Skin of body (tissue), 2 donors: Measurements from ENCODE around the genes MIPOL1 and KLHL28.

DNA sequence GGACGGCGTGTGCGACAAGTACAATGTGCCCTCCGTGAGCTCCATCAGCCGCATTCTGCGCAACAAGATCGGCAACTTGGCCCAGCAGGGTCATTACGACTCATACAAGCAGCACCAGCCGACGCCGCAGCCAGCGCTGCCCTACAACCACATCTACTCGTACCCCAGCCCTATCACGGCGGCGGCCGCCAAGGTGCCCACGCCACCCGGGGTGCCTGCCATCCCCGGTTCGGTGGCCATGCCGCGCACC, 1.5 kb downstream of the PAX9 start:
- RAMPAGE, long total RNA, result no peak

- RAMPAGE, long total RNA, result no peak
Observed at GRCh38 chr14:37051630-37052078, 120.8 kb downstream of the SLC25A21 start.

- RAMPAGE, long total RNA, result start-site peak on the plus strand at chr14:37197905-37198057, 483 and 54 reads in 2 replicates
Observed at GRCh38 chr14:37197140-37198207, at the start of gene MIPOL1. Gene MIPOL1 (plus strand): TSS chr14:37197937.

- RAMPAGE, long total RNA, result no peak
Observed at GRCh38 chr14:37584217-37584721, 10.8 kb downstream of the FOXA1 start.

GRCh38 chr14:37599245-37600460, 4.2 kb downstream of the TTC6 start:
- RAMPAGE, long total RNA, result no peak

DNA sequence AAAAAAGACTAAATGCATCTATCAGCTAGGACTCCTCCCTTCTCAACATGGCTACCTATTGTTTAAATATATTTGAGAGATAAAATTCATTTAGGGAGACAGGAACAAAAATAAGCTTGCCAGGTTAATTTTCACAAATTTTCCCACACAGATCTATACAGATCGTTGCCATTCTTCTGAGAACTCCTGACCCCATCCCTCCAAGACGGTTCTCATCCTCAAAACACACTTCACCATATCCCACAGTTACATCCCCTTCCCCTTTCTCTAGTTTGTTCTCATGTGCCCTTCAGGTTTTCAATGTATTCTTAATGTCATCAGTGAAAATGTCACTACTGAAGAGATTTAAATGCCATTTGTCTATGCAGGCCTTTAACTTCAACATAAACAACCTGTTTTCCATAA, 197.0 kb downstream of the SEC23A start:
- RAMPAGE, long total RNA, result no peak

DNA sequence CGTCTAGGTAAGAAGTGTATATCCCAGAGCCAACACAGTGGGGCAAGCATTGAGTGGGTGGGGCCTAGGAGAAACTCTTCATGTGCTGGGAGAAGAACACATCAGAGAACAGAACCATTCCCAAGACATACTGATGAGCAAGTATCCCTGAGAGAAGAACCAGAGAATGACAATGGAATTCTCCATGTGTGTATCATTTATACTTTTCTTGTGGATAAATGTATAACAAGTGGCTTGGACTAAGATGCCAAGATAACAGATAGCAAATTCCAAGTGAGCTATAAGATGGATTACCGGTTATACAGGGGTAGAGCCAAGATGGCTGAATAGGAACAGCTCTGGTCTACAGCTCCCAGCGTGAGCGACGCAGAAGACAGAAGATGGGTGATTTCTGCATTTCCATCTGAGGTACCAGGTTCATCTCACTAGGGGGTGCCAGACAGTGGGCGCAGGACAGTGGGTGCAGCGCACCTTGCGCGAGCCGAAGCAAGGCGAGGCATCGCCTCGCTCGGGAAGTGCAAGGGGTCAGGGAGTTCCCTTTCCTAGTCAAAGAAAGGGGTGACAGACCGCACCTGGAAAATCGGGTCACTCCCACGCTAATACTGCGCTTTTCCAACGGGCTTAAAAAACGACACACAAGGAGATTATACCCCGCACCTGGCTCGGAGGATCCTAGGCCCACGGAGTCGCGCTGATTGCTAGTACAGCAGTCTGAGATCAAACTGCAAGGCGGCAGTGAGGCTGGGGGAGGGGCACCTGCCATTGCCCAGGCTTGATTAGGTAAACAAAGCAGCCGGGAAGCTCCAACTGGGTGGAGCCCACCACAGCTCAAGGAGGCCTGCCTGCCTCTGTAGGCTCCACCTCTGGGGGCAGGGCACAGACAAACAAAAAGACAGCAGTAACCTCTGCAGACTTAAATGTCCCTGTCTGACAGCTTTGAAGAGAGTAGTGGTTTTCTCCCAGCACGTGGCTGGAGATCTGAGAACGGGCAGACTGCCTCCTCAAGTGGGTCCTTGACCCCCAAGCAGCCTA, 85.9 kb downstream of the SEC23A start:
- RAMPAGE, long total RNA, result no peak

DNA sequence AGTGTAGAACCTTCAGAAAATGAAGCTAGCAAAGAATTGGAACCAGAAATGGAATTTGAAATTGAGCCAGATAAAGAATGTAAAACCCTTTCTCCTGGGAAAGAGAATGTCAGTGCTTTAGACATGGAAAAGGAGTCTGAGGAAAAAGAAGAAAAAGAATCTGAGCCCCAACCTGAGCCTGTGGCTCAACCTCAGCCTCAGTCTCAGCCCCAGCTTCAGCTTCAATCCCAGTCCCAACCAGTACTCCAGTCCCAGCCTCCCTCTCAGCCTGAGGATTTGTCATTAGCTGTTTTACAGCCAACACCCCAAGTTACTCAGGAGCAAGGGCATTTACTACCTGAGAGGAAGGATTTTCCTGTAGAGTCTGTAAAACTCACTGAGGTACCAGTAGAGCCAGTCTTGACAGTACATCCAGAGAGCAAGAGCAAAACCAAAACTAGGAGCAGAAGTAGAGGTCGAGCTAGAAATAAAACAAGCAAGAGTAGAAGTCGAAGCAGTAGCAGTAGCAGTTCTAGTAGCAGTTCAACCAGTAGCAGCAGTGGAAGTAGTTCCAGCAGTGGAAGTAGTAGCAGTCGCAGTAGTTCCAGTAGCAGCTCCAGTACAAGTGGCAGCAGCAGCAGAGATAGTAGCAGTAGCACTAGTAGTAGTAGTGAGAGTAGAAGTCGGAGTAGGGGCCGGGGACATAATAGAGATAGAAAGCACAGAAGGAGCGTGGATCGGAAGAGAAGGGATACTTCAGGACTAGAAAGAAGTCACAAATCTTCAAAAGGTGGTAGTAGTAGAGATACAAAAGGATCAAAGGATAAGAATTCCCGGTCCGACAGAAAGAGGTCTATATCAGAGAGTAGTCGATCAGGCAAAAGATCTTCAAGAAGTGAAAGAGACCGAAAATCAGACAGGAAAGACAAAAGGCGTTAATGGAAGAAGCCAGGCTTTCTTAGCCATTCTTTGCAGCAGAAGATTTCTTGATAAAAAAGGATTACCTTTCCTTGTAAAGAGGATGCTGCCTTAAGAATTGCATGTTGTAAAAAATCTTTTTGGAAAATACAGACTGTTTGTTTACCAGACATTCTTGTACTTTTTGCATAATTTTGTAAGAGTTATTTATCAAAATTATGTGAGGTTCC, 6.3 kb downstream of the PNN start:
- RAMPAGE, long total RNA, result no peak

- RAMPAGE, long total RNA, result no peak
Observed at GRCh38 chr14:39266999-39268234, 33.7 kb downstream of the MIA2 start.

DNA sequence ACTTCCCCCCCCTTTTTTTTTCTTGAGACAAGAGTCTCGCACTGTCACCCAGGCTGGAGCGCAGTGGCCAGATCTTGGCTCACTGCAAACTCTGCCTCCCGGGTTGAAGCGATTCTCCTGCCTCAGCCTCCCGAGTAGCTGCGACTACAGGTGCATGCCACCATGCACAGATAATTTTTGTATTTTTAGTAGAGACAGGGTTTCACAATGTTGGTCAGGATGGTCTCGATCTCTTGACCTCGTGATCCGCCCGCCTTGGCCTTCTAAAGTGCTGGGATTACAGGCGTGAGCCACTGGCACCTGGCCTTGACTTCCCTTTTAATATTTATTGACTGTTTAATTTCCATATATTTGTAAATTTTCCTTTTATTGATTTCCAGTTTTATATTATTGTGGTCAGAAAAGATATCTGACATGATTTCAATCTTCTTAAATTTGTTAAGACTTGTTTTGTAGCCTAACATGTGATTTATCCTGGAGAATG, 20.7 kb downstream of the FBXO33 start:
- RAMPAGE, long total RNA, result no peak

- RAMPAGE, long total RNA, result no peak
Observed at GRCh38 chr14:39957226-39957593, 525.0 kb upstream of the FBXO33 start.

- RAMPAGE, long total RNA, result no peak
Observed at GRCh38 chr14:40347577-40348814, 915.8 kb upstream of the FBXO33 start.

DNA sequence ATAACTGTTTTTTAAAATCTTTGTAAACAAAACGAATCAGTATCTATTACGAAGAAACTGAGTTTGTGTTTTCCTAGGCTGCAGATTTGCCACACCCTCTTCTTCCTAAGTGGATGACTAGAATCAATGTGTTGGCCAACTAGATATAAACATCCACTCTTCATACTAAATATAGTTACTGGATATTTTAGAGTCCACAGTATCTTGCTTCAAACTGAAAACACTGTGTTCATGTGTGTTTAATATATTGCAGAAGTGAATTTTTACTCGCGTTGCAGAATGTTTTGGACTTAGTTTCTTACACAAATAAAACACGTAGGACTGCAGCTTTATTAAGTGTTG, 1.5 kb downstream of the C14orf28 start:
- RAMPAGE, long total RNA, result no peak

- RAMPAGE, long total RNA, result no peak
Observed at GRCh38 chr14:44960833-44962070, at the start of gene KLHL28. Gene KLHL28 (minus strand): TSS chr14:44961947.

DNA sequence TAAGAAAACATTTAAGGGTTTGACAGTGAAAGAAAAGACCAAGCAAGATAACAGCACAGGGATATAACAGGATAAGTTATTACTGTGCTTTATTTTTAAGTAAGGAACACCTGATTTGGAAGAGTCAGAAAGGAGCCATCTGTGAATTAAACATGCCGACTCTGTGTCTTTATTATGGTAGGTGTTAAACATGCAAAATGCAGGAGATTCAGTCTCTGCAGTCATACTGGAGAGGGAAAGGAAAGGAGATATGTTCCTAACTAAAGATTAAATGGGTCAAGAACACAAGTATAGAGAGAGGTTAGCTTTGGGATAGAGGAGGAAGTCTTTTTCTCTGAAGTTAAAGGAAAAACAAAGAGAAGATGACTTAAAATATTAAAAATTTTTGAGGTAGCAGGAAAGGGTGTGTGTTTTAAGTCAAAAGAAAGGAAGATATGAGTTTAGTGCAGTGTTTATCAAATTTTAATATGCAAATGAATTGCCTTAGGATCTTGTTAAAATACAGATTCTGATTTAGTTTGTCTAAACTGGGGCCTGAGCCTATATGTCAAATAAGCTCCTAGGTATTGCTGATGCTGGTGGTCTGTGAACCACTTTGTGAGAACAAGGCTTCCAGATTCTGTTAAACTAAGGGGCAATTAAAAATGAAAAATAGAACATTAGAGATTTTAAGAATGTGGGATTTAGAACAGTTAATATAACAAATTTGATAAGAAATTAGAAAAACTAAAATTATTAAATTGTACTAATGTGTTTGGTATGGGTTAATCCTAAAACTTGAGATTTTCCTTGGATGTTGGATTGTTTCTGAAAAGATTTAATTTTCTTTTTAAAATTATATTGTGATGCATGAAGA, 21.2 kb downstream of the TOGARAM1 start:
- RAMPAGE, long total RNA, result no peak

DNA sequence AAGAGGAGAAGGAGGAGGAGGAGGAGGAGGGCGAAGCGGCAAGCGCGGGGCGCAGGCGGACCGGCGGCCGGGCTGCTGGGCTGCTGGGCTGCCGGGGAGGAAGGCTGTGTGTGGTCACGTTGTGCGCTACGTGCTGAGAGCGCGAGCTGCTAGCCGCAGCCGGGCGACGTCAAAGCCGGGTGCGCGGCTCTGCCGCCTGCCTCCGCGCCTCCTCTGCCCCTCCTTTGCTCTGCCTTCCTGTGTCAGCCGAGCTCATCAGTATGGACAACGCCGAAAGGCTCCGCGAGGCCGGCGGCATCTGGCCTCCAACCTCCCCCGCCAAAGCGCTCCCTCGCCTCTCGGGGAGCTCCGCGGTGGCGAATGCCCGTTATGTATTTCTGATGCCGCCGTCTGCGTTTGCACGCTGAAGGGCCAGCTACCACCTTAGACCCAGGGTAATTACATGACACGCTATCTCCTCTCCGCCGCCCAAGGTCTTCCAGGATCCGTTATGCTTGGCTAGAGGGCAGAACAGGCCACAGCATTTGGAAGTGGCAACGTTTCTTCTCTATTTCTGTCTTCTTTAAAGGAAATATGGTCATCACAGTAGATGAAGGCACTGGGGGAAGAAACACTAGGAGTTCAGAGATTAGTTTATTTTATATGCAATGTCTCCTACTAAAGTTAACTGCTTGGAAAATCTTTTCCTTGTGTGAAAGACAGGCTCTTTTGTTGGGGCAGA, 739 bp upstream of the MDGA2 start:
- RAMPAGE, long total RNA, result no peak

- RAMPAGE, long total RNA, result no peak
Observed at GRCh38 chr14:48274718-48275247, 599.4 kb upstream of the MDGA2 start.

- RAMPAGE, long total RNA, result no peak
Observed at GRCh38 chr14:48771752-48772294, 814.4 kb downstream of the RPS29 start.

DNA sequence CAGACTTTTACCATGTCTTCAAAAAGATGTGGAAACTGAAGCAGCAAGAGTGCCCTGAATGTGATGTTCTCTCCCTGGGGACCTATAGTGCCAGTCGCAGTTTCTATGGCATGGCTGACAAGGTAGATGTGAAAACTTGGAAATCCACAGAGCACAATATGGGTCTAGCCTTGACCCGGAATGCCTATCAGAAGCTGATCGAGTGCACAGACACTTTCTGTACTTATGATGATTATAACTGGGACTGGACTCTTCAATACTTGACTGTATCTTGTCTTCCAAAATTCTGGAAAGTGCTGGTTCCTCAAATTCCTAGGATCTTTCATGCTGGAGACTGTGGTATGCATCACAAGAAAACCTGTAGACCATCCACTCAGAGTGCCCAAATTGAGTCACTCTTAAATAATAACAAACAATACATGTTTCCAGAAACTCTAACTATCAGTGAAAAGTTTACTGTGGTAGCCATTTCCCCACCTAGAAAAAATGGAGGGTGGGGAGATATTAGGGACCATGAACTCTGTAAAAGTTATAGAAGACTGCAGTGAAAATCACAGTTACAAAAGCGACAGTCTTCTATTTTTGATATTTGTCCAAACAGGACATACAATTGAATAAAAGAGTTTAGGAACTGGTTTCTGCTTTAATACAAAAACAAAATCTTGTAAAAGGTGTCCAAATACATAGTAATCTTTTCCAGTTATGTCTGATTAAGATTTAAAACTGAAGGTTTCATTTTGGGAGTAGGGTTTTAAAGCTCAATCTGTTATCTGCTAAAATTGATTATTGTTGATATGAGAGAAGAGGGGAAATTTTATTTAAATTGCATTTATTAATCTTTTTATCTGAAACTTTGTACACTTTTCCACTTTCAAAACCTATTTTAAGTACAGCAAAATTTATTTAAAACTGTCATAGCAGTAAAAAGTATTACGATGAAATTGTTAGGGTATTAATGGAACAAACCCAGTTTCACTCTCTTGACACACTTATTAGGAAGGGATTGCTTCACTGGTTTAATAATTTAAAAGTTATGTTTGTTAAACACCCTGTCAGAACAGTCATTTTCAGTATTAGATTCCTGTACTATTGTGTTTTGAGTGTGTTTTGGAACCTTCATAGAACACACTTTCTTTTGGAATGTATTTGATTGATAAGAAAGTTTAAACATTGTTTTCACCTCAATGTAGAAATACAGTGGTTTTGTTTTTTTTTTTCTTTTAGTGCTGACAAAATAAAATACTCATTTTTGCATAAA, 1.9 kb downstream of the MGAT2 start:
- RAMPAGE, long total RNA, result no peak

- RAMPAGE, long total RNA, result no peak
Observed at GRCh38 chr14:49633780-49634201, 1.3 kb downstream of the DNAAF2 start.